HT1080 (cell line): ENCODE results near the genes GLG1 and WDR59.

RAMPAGE:
- cytosol, long total RNA = no peak
- long total RNA = no peak
- nucleus, long total RNA = no peak
These were observed 447.6 kb upstream of the PSMD7 start for GRCh38 chr16:73848862-73849640.

GRCh38 chr16:73889210-73889710, 407.4 kb upstream of the PSMD7 start:
RAMPAGE:
- cytosol, long total RNA = no peak
- long total RNA = no peak
- nucleus, long total RNA = no peak

RAMPAGE:
- cytosol, long total RNA = no peak
- long total RNA = no peak
- nucleus, long total RNA = no peak
These were observed 346.9 kb upstream of the PSMD7 start for GRCh38 chr16:73949730-73950111.

GRCh38 chr16:74302667-74303407, 6.2 kb downstream of the PSMD7 start:
RAMPAGE:
- cytosol, long total RNA = no peak
- long total RNA = no peak
- nucleus, long total RNA = no peak

DNA sequence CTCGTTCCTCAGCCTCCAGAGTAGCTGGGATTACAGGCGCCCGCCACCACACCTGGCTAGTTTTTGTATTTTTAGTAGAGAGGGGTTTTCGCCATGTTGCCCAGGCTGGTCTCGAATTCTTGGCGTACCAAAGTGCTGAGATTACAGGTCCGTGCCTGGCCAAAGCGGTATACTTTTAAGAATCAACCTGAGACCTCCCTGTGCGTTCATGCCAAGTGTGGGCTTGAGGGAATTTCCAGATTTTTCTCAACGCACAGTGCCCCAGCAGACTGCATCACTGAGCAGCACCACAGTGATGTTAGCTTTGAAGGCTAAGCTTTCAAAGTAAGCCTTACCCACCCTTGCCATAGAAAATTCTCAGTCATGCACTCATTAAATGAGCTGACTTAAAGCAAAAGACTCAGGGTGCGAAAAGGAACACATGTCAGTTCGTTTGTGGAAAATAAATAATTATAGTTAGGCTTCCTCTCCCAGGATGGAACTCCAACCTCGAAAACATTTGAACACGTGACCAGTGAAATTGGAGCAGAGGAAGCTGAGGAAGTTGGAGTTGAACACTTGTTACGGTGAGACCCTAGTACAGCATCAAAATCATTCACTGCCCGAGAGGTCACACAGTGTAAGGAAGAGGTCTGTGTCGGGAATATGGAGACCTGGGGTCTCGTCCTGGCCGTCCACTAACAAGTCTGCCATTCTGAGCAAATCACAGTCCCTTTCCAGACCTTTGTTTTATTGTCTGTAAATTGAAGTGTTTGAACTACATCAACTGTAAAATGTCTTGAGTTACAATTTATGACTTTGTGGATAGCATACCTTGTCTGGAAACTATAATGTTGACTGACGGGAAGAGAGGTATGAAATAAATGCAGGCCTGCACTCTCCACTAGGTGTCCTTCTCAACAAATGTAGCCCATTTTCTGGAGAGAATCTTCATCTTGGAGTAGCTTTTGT, 7.5 kb downstream of the PSMD7 start:
RAMPAGE:
- cytosol, long total RNA = no peak
- long total RNA = no peak
- nucleus, long total RNA = no peak

DNA sequence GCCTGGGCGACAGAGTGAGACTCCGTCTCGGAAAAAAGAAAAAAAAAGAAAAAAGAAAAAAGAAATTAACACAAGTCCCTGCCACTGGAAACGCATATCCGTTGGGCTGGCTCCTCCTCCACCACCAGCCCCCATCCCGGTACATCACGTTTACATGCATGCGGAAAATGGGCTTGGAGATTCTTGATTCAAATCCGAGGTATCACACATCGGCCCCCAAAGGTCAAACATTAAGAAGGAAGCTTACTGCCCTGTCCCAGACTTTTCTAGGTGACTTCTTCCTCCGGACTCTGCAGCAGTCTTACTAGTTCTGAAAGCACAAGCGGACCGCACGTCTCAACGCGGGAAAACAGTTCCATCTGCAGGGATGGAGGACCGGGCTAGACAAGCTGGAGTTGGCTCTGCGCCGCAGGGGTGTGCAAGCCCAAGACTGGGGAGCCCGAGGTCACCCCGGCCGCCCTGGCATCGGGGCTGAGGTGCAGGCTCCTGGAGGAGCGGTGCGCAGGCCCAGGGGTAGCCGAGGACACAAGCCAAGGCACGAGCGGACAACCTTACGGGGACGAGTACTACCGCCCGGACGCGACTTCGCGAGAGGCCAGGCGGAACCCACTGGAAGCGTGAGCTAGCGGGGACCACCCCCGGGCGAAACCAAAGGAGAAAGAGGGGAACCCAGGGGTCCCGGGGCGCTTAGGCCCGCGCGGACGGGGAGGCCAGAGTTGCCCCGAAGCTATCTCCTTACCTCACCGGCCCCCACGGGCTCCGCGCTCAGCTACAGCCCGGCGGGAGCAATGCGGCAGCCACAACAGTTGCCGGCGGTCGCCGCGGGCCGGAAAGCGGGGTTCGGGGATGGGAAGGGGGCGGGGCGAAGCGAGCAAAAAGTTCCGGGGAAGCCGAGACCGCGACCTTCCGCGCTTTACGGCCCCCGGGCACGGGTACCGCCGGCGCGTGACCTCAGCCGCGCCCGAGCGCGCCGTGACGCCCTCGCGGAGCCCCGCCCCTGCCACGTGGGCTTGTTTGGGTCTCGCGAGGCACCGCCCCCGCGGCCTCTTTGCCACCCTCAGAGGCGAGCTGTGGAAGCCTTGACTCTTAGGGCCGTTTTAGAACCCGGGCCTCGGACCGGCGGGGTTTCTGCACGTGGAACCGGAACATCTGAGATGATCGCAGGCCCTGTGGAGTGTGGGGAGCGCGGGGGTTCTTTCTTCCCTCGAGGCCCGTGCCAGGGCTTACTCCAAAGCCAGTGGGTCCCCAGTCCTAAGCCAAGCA, 8.3 kb upstream of the NPIPB15 start:
RAMPAGE:
- cytosol, long total RNA = no peak
- long total RNA = no peak
- nucleus, long total RNA = no peak

DNA sequence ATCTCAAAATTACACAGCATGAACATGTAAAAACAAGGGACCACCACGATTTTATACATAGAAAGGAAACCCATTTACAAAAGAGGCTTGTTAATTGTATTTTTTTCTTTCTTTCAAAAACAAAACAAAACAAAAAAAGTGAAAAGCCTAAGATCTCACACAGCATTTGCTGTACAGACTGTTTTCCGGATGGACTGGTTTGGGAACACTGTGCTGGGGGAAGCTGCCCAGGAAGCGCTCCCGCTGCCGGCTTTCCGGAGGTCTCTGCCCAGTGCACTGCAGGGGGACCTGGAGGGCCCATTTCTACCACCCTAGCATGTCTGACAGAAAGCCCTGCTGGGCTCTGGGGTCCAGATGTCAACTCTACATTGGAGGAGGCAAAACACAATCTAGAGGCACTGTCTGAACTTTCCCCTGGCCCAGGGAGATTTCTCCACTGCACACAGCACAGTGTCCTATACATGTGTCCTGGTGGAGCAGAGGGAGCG, 26.3 kb upstream of the CLEC18B start:
RAMPAGE:
- cytosol, long total RNA = no peak
- long total RNA = no peak
- nucleus, long total RNA = no peak

DNA sequence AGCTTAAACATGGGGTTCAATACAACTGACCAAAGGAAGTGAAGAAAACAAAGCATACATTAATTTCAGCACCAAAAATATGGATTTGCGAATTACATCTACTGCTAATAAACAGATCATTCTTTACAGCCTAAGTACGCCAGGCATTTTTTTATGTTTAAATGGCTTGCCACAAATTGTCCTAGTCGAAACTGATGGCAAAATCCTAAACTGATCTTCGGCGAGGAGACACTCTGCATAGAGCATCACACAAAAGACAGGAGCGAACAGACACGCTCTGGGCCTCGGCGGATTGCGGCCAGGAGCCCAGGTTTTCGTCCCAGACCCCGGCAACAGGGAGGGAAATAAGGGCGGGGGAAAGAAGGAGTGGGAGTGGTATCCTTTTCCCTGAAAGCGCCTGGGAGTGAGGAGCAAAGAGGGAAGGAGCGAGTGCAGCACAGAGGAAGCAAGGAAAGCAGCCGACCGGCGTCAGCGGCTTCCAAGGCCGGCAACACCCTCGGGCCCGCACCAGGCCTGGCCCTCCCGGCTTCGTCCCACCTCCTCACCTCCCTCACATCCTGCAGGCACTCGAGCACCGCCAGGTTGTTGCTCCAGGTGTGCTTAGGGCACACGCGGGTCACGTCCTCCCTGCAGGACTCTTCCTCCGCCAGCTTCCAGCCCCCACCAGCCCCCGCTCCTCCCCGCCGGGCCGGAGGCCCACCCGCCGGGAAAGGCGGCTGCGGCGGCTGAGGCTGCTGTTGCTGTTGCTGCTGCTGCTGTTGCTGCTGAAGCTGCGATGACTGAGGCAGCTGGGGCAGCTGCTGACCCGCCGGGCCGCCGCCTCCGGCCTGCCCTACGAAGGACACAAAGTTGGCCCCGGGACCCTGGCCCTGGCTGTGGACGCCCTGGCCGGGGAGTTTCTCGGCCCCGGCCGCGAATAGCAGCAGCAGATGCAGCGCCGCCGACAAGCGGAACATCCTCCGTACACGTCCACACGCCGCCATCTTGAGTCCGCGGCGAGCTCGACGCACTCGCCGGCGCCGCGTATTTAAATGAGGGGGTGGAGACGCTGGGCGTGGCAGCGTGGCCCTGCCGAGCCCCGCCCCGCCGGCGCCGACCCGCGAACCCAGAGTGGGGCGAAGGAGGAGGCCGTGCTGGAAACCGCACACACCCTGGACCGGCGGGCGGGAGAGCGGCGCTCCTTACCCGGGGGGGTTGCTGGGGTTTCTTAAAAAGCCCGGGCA, at the start of gene GLG1:
TSS of gene GLG1 (minus strand) at position 1,003 of the 1,223 bp plus-strand sequence.
RAMPAGE:
- cytosol, long total RNA = no peak
- long total RNA = start-site peak on the minus strand centred at position 999 of the sequence, 10 bp wide, 206 reads
- nucleus, long total RNA = start-site peak on the minus strand centred at position 994 of the sequence, 21 bp wide, 313 and 354 reads in 2 replicates

RAMPAGE:
- cytosol, long total RNA = no peak
- long total RNA = no peak
- nucleus, long total RNA = no peak
These were observed 22.4 kb downstream of the RFWD3 start for GRCh38 chr16:74644260-74644701.

DNA sequence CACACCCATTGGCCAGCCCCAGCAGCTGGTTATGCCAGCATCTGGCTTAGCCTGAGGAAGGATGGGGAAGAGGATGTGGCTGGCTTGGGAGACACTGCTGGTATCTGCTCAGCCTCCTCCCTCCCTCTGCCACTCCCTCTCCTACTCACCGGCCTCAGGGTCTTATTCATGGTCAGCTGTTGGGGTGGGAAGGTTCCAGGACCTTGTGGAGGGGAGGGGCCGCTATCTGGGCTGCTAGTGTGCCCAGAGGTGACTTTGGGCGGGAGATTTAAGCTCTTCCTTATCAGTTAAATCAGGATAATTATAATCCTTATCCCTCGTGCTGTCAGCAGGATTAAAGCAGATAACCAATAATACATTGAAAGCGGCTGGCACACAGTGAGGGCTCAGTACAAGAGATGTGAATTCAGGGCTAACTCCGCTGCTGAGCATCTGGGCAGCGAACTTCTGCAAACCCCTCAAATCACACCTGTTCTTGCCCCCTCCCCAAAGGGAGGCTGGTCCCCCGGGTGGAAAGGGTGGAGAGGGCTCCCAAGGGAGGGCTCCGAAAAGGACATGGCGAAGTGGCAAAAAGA, 36.1 kb upstream of the MLKL start:
RAMPAGE:
- cytosol, long total RNA = no peak
- long total RNA = no peak
- nucleus, long total RNA = no peak

DNA sequence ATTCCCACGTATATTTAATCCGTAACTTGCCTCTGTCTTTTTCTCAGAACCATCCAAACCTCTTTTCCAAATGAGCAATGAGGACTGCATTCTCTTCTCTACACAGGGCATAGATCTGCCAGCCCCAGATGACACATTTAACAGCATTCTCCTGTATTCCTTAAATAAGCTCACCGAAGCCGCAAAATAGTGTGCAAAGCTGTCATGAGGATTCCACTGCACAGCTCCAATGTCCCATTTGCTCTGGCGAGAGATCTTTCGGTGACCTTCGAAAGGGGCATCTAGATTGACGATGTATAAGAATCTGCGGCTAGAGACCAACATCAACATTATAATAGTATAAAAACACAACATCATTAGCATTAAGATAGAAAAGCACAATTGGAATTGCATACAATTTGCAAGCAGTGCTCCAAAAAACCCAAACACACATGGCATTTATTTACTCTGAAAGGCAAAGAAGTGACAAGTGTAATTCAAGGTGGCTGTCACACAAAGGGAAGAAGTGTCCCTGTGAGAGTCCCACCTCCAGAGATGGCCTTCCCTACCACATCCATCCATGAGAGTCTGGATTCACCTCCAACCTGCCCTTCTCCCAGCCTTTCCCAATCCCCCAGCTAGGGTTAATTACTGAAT, 28.5 kb downstream of the WDR59 start:
RAMPAGE:
- cytosol, long total RNA = no peak
- long total RNA = no peak
- nucleus, long total RNA = no peak

GRCh38 chr16:74984283-74985428, at the start of gene WDR59:
TSS of gene WDR59 (minus strand) at chr16:74985123.
RAMPAGE:
- cytosol, long total RNA = no peak
- long total RNA = no peak
- nucleus, long total RNA = no peak

DNA sequence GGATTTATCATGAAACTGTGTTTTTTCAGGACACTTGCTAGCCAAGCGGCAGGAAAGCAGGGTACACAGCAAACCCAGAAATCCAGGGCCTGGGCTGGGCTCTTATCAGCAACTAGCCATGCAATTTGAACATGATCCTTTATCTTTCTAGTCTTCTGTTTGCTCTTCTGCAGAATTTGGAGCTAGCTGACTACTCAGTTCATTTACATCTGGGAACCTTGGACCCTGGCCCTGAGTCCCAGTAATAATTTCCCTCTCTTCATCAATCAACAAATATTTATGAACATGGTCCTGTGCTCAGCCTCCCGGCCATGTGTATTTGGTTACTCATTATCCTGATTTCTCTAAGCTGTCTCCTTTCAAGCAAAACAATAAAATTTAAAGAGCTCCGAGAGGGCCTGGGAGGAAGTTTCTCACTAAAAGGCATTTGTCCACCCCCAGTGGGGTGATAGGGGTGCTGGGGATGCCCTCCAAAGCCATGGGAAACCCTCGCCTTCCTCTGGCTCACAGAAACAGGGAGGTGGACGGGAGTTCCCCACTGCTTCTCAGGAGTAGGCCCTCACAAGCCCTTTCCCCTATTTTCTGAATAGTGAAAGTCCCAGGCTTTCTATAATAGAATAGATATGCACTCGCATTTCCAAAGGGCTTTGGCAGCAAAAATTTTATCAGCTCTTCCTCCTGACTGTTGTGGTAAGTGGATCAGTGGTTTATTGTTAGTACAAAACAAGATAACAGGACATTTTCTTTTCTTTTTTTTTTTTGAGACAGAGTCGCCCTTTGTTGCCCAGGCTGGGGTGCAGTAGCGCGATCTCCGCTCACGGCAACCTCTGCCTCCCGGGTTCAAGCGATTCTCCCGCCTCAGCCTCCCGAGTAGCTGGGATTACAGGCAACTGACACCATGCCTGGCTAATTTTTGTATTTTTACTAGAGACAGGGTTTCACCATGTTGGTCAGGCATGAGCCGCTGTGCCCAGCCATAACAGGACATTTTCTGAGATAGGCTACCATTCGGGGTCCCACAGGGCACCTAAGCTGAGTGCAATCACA, 6.9 kb upstream of the WDR59 start:
RAMPAGE:
- cytosol, long total RNA = no peak
- long total RNA = no peak
- nucleus, long total RNA = no peak

RAMPAGE:
- cytosol, long total RNA = no peak
- long total RNA = no peak
- nucleus, long total RNA = no peak
These were observed 3.7 kb downstream of the ZNRF1 start for GRCh38 chr16:75002475-75003062.

DNA sequence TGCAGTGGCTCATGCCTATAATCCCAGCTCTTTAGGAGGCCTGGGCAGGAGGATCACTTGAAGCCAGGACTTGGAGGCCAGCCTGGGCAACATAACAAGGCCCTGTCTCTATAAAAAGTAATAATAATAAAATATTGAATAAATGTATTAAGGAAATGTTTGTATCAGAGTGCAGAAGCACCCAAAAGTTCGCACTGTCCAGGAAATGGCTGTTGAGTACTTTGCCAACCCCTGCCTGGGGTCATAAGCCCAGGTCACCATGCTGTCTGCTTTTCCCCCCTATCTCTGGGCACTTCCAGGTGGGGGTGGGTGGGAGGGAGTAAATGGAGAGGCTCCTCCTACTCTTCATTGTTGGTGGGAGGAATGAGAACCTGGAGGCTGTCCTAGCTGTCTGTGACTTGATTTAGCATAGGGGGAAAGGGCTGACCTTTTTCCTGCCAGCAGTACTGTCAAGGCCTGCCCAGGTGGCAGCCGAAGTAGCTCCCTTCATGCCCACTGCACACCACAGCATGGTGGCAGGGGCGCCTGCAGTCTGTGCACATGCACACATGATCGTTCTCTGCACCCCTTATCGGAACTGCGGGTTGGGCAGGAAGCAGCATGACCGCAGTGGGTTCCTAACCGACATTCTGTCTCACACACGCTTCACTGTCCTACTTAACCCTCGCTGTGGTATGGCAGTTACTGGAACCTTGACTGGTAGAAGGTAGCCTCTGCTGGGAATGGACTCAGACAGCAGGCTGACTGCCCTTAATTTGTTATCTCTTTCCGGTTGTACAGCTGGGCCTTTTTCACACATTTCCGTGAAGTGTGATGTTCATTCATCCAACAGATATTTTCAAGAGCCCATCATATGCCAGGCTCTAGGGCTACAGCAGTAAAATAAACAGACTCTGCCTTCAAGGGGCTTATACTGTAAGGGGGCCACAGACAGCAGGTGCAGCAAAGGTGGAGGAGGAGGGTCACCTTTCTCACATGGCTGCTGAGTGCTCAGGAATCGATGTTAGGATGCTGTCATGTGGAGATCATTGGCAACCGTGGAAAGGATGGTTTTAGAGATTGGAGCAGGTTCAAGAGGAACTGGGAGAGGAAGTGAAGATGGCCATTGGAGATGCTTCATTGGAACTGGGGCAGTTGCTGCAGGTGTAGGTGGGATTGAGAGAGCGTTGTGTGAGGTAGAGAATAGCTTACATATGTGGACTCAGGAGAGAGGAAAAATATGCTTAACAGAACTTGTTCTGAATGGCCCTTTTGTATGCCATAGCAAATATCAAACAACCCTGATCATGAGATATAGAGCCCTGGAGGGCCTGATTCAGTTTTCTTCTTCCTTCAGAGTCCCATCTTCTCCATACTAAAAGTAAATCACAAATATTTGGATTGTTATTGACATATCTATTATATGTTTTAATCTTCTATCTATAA, 41.3 kb downstream of the LDHD start:
RAMPAGE:
- cytosol, long total RNA = no peak
- long total RNA = no peak
- nucleus, long total RNA = no peak

DNA sequence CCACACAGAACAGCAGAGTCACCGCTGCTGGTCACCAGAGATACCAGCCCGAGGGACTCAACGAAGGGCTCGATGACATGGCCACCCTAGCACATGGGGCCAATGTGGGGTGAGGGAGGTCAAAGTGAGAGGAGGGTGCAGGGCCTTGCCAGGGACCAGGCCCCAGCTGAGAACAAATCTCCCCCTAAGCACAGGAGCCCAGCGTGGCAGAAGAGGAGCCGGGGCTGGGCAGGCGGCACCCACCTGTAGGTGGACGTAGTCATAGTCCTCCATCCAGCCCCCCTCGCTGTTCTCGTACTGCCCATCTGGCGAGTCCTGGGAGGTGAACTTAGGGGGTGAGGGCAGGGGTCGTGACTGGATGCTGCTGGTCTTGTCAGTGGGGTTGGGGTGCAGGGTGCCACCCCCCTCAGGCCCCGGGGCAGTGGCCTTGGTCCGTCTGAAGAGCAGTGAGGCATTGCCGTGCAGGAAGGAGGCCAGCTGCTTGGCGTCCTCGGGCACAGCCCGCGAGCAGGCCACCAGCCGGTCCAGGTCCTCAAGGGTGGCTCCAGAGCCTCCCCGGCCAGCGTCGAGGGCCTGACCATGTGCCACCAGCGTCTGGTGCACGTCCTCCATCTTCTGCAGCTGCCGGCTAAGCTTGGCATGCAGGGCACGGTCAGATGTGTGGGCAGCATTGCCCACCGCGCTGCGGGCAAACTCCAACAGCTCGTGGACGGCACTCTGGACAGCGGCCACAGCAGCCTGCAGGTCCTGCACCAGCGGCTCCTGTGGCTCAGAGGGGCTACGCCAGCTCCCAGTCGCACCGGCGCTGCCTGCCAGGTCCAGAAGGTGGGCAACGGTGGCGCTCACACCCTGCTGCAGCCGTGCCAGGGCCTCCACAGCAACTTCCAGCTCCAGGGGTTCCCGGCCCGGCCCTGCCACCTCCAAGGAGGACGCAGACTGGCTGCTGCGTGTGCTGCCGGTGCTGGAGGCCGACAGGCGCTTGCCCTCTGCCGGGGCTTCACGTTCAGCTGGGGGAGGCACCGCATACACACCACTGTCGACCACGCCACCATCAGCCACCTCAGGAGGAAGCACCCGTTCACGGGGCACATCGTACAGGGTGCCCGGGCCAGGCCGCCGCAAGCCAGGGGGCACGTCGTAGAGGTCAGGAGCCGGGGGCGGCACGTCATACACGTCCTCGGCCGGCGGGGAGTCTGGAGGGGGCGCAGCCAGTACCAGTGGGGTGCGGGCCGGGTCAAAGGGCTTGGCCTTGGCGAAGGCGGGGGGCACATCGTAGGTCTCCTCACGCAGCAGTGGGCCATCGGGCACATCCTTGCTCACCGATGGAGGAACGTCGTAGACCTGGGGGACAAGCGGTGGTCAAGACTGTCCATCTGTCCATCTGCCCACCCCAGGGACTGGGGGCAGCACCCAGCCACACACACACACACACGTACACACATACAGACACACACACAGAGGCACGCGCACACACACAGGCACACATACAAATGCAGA, 16.2 kb downstream of the BCAR1 start:
RAMPAGE:
- cytosol, long total RNA = no peak
- long total RNA = no peak
- nucleus, long total RNA = no peak

RAMPAGE:
- cytosol, long total RNA = no peak
- long total RNA = no peak
- nucleus, long total RNA = no peak
These were observed 2.5 kb downstream of the BCAR1 start for GRCh38 chr16:75248633-75249646.

DNA sequence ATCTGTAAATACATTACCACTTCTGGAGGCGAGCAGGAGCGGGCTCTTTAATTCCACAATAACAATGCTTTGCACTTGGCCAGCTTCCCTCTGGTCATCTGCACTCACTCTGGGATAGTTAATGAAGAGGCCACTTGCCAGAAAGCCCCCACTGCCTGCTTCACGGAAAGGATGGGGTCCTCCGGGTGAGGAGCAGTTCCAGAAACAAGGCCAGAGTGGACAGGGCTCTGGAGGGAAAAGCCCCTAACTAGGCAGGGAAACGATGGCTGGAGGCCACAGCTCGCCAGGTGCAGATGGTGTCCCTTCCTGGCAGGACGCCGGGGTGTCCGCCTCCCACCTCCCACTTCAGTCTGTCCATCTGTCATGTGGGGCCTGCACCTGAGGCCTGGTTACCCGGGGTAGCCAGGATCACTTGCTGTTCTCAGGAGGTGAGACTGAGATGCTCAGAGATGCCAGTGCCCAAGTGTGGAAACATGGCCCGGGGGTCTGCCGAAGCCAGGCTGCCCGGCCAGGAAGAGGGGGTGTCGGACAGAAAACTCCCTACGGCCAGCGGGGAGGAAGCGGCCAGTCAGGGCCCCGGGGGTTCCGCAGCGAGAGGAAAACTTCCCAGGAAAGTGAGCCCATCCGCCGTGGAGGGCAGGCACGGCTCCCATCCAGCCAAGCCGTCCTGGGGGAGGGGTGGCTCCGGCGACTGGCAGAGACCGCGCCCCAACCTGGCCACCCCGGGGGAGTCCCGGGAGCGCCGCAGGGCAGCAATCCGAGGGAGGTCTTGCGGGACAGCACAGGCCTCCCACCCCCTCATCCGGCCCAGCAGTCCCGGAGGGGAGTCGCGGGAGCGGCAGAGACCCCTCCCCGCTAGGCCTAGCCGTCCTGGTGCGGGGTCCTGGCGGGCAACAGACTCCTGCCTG, 13.4 kb upstream of the BCAR1 start:
RAMPAGE:
- cytosol, long total RNA = no peak
- long total RNA = no peak
- nucleus, long total RNA = no peak

RAMPAGE:
- cytosol, long total RNA = no peak
- long total RNA = no peak
- nucleus, long total RNA = no peak
These were observed 42.1 kb upstream of the BCAR1 start for GRCh38 chr16:75293409-75294124.

DNA sequence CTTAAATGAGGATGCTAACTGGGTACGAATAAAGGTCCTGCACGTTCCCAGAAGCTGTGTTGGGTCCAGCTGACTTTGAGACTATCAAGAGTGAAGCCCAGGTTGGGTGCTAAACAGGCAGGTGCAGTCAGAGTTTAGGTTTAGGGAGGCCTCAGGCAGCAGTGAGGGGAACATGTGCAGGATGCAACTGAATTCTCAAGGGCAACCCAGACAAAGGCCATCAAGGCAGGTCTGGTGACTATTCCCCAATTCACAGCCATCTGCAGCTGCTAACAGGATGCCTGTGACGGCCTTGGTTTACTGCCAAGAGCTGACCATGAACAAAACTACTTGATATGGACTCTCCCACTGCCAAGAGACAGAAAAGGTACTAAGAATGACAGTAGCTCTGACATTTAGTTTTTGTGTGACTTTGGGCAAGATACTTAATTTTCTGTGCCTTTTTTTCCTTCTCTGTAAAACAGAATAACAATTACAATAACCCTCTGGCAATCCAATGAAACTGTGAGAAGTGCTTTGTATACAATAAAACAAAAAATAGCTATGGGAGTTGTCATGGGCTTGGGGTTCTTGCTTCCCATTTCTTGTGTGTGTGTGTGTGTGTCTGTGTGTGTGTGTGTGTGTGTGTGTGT, 45.3 kb upstream of the BCAR1 start:
RAMPAGE:
- cytosol, long total RNA = no peak
- long total RNA = no peak
- nucleus, long total RNA = no peak